Measurements from ENCODE around the genes KCNK5 and APOBEC2.

- PRO-cap, 2 experiments: no peak in any of the 2 experiments
These were observed 2.6 kb downstream of the CCDC167 start for GRCh38 chr6:37496825-37497678.

DNA sequence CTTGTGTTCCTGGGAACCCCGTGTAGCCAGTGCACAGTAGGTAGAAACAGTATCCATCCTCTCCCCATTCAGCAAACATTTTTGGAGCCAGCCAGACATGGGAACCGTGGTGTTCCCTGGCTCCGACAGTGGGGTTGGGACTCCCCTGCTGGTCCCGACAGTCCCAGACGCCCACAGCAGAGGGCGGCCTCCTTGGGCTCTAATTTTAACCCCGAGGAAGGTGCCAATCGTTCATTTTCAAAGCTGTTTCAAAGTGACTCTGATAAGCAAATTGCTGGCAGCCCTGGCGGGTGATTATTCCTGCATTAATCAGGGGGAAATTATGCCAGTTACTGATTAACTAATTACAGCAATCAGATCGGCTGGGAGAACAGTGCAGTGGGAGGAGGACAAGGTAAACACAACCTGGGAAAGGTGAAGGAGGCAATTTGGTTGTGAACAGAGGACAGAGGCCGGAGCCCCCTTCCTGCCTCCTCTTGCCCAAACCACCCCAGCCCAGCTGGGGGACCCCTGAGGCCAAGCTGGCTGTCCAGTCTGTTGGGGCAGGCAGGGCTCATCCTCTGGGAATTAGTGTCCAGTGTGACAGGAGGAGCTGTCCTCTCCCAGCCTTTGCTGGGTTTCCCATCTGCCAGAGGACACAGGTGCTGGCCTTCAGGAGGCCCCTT lies 44.4 kb upstream of the MDGA1 start:
- PRO-cap, 2 experiments: no peak in any of the 2 experiments

GRCh38 chr6:37845483-37846224 lies 26.1 kb downstream of the ZFAND3 start:
- PRO-cap, 2 experiments: no peak in any of the 2 experiments

- PRO-cap, 2 experiments: no peak in any of the 2 experiments
These were observed 101.3 kb downstream of the ZFAND3 start for GRCh38 chr6:37920558-37921400.

DNA sequence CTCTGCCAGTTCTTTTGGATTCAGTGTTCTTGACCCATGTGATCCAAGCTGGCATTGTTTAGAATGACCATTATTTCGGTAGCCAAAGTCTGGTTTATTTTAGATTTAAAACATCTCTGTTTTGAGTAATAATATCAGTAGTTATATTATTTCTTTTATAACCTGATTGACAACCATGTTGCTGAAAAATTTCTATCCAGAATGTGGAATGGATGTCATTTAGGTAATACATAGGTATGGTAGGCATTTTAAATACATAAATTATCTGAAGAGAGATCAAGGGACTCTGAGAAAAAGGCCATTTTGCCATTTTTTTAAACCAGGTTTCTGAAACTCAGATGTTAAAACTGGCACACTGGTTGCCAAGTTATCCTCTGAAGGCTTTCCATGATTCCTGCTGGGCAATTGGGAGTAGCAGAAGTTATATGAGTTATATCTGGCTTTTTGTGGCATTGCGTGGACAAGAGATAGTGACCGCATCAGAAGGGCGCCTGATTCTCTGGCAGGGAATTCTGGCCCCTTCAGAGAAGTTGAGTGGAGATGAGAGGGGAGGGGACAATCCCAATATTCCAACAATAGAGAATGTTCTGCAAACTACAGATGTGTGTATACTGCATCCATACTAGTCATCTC lies 107.5 kb downstream of the ZFAND3 start:
- PRO-cap, 2 experiments: no peak in any of the 2 experiments

DNA sequence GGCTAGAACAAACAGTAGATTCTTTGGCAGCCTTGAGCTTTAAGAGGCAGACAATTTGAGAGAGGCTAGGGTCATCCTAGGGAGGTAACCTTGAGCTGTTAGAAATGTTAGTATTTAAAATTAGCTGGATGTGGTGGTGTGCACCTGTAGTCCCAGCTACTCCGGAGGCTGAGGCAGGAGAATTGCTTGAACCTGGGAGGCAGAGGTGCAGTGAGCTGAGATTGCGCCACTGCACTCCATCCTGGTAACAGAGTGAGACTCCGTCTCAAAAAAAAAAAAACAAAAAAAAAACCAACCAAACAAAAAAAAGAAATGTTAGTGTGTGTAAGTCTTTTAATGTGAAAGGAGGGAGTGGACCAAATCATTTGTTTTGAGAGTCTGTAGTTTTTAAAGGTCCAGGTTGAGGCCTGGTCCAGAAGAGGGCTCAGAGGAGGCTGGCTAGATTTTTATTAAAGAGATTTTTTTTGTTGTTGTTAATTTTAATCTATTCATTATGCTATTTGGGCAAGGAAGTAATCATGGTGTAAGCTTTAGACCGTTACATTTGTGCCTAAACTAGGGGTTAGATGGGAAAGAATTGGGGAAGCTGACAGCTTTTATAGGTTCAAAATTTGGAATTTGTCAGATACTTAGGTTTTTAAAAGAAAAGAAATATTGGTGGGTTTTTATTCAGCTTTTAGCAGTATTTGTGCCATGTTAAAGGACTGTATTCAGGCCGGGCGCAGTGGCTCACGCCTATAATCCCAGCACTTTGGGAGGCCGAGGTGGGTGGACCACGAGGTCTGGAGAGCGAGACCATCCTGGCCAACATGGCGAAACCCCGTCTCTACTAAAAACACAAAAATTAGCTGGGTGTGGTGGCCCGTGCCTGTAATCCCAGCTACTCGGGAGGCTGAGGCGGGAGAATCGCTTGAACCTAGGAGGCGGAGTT lies 112.0 kb downstream of the ZFAND3 start:
- PRO-cap, 2 experiments: no peak in any of the 2 experiments

GRCh38 chr6:38486130-38486723 lies 153.5 kb downstream of the BTBD9 start:
- PRO-cap, 2 experiments: no peak in any of the 2 experiments

DNA sequence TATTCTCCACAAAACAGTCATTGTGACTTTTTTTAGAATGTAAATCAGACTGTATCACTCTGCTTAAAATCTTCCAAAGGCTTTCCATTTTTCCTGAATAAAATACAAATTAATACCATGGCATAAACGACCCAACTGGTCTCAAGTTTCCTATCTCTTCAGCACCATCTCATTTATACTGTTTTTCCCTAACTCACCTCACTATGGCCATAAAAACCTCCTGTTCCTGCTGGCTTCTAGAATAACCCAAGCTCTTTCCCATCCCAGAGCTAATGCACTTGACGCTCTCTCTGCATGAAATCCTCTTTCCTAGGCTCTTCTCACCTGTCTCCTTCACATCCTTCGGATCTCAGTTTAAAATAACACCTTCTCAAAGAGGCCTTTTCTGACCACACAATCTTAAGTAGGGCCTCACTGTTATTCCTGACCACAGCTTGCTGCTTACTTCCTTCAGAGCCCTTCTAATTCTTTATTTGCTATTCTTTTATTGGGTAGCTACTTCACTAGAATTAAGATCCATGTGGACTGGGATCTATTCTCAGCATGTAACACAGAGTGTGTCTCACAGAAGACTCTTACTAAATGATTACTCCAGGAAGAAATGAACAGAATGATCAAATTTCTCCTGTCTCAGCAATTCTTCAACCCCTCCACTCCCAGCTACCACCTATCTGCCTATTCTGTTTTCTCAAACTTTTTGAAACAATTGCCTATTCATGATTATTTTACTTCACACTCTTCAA lies 132.8 kb downstream of the BTBD9 start:
- PRO-cap, 2 experiments: no peak in any of the 2 experiments

DNA sequence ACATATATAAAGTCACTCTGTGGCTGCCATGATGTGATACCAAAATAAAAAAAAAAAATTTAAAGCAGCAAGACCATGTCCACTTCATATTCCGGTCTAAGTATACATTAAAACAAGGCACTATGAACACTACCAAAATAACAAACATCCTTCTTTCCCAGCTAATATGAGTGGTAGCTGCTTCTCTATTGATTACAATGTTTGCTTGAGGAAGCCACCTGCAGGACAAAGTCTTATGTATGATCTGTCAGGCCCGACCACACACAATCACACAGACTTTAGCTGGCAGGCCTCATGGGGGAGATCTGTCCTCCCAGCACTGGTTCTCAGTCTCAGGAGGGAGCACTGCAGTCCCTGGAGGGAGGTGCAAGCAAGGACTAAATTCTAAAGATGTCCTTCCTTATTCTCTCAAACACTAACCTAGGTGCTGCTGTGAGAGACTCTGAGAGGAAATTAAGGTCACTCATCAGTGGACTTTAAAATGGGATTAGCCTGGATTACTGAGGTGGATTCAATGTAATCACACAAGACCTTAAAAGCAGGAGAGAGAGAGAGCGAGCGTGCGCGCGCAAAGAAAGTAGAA lies 14.5 kb downstream of the GLO1 start:
- PRO-cap, 2 experiments: no peak in any of the 2 experiments

- PRO-cap, 2 experiments: peak in 2 of 2 experiments; most common plus-strand start chr6:39229292 (in 1); most common minus-strand start chr6:39229502 (in 2)
These were observed at the start of gene KCNK5 for GRCh38 chr6:39228876-39229774. Gene KCNK5 (minus strand): TSS chr6:39229475.

DNA sequence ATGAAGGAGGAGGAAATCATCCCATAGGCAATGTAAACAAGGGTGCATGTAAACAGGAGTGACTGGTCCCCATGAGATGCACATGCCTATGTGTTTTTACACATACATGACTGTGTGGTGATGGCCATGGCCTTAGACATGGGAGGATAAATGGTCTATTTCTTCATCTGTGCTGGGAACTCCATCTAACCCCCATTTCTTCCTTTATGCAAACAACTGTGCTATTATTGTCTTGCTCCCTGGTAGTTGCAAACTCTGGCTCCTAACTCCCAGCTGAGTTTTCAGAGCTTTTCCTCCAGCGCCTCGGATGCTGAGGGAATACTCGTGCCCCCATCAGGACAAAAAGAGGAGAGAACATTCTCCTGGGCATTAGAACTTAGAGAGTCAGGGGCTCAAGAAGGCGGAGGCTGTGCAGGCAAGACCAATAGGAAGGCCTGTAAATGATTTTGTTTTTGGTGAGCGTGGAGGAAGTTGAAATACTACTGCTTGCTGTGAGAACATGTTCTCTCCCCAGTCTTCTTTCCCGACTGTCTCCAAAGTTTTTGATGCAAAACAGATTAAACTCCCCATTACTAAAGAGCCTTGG lies 2.1 kb downstream of the DAAM2 start:
- PRO-cap, 2 experiments: no peak in any of the 2 experiments

DNA sequence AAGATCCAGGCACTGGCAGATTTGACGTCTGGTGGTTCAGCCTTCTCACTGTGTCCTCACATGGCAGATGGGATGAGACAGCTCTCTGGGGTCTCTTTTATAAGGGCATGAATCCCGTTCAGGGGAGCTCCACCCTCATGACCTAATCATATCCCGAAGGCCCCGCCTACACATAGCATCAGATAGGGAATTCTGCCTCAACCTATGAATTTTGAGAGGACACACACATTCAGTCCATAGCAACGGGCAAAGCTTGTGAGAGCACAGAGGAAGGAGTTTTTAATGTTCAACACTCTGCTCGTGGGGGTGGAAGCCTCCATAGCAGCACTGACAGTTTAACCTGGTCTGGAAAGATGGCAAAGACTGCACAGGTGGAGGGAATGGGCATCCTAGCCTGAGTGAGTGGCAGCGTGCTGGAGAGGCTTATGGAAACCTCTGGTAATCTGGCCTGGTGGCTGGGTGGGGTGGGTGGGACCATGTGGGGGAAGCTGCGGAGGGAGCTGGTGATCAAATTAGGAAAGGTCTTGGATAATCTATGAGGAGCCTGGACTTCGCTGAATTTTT lies 27.6 kb downstream of the DAAM2 start:
- PRO-cap, 2 experiments: no peak in any of the 2 experiments

DNA sequence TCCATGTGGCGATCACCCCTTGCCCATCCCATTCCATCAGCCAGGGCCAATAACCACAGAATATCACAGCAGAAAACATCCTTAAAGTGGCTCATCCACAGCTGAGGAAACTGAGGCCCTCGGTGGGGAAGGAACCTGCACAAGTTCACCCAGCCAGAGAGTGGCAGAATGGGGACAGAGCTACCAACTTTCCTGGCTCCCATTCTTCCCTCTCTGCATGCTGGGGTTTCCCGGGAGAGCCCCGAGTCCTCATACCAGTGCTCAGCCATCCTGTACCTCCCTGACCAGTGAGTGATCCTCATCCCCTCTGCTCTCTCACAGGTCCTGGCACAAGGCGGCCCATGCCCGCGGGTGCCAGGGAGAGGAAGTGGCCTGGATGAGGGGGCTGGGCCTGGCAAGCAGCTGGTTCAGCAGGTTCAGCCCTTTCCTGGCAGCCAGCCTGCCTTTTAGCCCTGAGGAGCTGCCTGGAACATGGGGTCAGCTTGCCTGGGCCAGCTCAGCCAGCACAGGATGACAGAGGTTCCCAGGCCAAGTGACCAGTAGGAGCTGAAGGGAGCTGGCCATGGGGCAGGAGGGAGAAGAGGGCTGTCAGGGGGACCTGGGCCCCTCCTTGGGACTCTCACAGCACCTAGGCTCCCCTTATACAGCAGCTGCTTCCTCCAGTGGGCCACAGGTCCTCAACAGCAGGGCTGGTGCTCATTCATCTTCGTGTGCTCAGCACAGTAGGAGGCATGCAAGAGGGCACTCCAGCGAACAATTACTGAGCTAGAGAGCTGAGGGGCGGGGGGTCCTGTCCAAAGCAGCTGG lies 10.9 kb downstream of the MOCS1 start:
- PRO-cap, 2 experiments: no peak in any of the 2 experiments

DNA sequence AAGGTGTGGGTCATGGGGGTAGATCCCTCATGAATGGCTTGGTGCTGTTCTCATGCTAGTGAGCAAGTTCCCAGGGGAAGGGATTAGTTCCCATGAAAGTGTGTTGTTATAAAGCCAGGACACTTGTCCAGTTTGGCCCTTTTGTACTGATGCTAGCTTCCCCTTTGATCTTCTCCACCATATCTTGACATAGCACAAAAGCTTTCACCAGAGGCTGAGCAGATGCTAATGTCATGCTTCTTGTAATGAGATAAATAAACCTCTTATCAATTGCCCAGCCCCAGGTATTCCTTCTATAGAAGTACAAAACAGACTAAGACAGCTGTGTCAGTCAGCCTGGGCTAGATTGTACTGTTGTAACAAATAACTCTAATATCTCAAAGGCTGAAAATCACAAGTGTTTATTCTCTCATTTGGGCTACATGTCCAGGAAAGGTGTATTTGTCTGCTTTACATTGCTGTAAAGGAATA lies 4.0 kb upstream of the MOCS1 start:
- PRO-cap, 2 experiments: no peak in any of the 2 experiments

DNA sequence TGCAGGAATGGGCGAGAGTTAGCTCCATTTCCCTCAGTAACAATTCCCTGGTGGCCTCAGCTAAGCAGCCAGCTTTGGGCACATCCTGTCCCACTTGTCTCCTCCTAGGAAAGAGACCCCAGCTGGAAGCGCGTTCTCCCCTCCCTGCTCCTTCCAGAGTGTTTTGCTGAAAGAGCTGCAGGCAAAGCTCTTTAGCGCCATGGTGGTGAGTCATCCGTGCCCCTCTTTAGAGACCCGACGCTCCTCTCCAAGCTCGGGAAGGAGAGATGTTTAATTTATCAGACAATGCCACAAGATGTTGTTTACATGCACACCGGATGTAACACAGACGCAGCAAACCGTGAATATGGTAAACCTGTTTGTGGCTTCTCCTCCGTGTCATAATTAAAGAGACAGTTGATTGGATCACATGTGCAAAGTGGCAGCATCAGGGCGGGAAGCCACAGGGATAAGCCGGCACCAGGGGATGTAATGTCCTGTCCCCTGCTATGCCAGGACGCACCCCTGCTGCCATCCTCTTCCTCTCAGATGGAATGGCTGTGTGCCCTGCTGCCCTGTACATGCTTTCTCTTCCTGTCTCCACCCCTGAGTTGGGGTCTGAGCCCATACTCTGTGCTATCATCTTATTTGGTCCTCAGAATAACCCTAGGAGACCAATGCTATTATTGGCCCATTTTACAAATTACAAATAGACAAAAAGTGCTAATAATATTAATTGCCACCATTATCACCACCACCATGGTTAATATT lies 109.4 kb downstream of the LRFN2 start:
- PRO-cap, 2 experiments: no peak in any of the 2 experiments

- PRO-cap, 2 experiments: peak in 2 of 2 experiments; most common plus-strand start chr6:40997846 (in 2)
These were observed 41.6 kb downstream of the UNC5CL start for GRCh38 chr6:40997272-40997969.

DNA sequence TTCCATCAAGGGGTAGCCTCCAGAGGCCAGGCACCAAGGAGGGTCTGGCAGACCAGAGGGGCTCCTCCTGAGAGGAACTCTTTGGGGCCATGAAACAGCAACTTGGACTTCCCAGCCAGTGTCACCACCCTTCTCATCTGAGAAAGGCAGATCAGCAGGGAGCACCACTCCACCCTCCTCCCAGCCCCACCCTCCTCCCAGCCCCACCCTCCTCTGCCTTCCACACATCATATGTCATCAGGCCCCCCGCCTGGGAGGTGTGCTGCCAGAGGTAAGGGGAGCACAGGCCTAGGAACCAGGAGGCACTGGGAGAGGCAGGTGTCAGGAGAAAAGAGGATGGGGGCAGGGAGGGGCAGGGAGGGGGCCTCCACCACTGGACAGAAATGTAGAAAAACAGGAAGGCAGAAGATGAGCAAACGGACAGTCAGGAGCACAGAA lies 1.1 kb upstream of the TSPO2 start:
- PRO-cap, 2 experiments: no peak in any of the 2 experiments

GRCh38 chr6:41052945-41053453 lies at the start of gene APOBEC2:
Gene APOBEC2 (plus strand): TSS chr6:41053202.
- PRO-cap, 2 experiments: no peak in any of the 2 experiments

GRCh38 chr6:41063816-41064458 lies 8.2 kb downstream of the OARD1 start:
- PRO-cap, 2 experiments: no peak in any of the 2 experiments

DNA sequence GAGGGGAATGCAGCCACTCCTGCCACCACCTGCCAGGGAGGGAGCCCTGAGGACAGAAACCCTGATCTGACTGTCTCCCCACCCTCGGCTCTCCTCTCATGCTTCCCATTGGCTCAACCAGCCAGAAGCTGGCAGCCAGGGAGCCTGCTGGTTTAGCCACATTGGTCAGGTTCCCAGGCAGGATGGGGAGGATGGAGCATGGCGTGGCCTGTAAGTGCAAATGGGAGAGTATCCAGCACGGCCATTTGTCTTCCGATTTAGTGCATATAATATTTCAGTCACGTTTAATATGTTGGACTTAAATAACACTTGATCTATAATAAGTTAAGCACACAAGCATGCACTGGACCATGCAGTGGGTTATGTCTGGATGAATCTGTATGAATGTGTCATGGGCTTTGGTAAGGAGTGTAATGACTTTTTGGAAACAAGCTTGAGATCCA lies 12.7 kb downstream of the TREM1 start:
- PRO-cap, 2 experiments: no peak in any of the 2 experiments

All from Colon Carcinoma Metastatic in the Brain (tissue), 2 donors.